ENCODE measurements around a stretch of chr11.

DNA sequence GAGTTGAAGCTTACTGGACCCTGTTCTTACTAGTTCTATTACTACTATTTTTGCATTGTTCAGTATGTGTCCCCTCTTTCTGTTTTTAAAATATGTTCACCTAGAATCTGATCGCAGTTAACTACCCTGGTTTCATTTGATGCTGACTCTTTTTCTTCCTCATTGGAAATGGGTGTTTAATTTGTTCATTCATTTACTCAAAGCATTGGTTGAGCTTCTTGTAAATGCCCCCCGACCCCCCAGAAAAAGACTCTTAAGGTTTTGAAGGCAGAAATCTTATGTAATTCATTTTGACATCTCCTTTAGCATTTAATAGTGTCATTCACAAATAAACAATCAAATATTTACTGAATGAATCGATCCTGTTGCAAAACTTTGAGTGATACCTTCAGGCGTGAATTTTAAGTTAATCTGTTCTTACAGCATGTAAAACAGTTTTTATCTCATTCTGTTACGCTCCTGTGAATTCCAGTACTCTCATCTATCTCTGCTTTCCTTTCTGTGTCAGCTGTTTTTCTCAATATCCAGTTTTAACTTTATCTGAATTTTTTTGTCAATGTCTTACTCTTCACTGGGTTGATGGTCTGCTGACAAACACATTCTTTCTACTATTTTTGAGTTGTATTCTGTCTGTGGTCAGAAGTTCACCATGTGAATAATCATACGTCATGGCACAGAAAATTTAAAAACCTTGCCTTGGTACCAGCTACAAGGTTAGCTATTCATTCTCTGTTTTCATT, 27.0 kb downstream of the SNX19 start:
- PRO-cap, 7 experiments = no peak in any of the 7 experiments

- PRO-cap, 7 experiments = no peak in any of the 7 experiments
Observed at GRCh38 chr11:131253126-131253709, 117.2 kb upstream of the NTM start.

DNA sequence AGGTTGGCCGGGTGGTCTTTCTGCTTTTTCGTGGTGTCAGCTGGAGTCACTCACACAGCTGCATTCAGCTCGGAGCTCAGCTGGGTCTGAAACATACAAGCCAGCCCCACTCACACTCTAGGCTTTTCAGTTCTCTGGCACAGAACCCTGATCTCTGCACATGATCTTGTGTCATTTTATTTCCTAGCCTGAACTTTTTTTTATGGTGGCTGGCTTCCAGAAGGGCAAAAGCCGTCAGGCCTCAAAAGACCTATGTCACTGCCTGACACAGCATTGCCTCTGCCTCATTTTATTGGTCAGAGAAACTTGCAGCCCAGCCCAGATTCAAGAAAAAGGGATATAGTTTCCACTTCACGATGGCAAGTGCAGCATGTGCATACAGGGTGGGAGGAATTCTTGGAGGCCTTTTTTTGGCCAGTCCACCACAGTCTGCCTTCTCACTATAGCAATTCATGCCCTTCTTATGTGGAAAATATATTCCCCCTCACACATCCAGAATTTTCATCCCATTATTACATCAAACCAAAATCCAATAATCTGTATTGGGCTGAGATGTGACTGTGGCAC, 117.9 kb downstream of the NTM start:
- PRO-cap, 7 experiments = no peak in any of the 7 experiments

DNA sequence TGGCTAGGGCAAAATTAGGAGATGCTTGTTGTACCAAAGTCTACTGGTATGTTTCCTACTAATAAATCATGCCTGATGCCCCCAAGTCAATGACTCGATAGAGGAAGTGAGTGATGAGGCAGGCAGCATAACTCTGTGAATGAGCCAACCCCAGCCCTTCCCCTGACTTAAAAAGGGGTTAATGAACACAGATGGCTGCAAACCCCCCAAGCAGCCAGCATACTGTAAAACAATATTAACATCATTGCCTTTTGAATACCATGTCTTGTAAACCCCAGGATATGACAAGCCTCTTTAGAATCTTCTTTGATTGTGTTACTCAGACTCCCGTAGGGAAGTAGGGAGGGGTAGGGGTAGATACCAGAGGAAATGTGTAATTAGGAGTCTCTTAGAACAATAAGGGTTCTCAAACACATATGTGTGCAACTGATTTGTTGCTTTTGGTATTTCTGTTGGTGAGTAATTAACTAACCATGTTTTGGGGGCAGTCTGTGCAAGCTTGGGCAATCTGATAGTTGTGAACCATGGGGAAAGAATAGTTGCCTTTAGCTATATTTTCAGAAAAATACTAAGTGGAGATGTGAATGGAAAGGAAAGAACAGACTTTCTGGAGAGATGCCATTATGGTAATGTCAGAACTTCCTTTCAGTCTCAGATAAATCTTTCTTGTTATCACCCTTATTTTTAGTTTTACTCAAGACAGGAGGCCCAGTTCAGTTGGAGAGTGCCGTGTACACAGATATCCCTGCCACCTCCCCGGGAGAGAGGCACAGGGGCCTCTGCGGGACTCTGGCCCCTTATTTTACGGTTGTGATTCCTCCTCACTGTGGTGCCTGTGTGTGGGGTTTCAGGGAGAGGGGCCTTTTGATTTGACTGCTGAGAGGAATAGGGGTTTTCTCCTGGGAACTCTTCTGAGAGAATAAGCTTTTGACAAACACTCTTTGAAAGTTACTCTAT, 701.9 kb downstream of the NTM start:
- PRO-cap, 7 experiments = no peak in any of the 7 experiments

DNA sequence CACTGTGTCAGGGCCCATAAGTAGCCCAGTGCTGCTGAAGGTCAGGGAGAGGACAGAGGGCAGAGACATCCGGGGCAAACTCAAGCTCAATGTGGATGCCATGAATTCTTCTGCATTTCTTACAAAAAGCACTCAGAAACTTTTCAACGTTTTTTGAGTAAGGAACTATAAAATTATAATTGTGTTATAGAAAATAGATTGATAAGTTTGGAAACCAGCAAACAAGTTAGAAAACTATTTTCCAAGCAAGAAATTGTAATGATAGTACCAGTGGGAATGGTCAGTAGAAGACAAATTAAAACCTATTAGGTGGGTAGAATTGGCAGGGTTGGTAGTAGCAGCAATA, 285.8 kb downstream of the OPCML start:
- PRO-cap, 7 experiments = no peak in any of the 7 experiments

DNA sequence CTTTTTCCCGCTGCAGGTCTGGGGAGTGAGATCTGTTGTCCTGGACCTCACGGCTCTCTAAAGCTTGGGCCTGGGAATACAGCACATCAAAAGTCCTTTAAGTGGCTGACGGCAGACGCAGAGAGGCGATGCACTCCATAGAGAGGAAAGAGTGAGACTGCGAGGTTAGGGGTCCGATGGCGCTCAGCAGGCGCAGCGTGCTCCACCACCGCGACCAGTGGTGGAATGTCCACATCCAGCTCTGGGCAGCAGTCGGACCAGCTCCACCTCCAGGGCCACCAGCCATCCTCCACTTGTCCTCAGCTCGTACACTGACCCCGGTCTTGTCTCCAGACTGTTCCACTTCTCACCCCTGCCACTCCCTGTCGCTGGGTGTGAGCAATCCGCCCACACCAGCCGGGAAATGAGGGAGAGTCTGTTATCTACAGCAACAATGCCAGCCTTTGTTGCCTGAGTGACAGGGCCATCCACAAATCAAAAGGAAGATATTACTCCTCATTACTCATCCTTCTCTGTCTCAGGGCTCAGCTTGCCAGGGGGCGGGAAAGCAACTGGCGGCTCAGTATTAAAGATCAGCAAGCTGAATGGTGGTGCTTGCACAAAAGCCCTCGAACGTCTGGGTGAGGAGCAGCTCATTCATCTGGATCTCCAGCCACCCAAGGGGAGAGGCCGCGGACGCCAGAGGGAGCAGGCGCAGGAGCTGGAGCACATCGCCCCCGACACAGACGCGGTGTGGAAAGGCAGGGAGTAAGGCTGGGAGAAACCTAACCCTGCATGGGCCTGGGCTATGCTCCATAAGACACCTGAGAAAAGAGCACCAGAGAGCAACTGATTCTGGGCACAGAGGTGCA, 22.1 kb downstream of the IGSF9B start:
- PRO-cap, 7 experiments = no peak in any of the 7 experiments

GRCh38 chr11:133944825-133945898, 11.6 kb downstream of the IGSF9B start:
- PRO-cap, 7 experiments = peak in 7 of 7 experiments; most common plus-strand start chr11:133945572 (in 7); most common minus-strand start chr11:133945351 (in 7)

- PRO-cap, 7 experiments = peak in 4 of 7 experiments; most common plus-strand start chr11:133967509 (in 4)
Observed at GRCh38 chr11:133967202-133967680, 10.5 kb upstream of the IGSF9B start.

- PRO-cap, 7 experiments = no peak in any of the 7 experiments
Observed at GRCh38 chr11:134142551-134142925, 73.7 kb downstream of the JAM3 start.

DNA sequence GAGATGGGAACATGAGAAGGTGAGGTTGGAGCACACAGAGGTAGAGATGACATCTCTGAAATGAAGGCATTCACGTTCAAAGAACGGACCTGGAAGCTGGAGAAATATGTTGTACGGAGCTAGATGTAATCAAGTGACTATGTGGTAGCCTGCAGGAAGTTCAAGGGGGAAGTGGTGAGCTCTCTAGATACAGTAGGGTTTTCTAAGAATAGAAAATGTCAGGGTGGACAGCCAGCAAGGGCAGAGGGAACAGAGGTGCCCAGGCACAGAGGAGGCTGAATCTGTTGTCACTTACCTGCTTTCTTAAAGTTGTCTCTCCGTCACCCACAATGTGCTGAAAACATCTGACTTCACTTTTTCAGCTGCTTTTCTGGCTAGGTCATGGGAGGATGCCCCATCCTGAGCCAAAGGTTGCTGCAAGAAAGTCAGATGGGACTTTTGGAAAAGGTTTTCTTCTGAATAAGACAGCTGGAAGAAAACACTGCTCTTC, 171.4 kb upstream of the B3GAT1 start:
- PRO-cap, 7 experiments = no peak in any of the 7 experiments